Placental pericyte (primary cell): ENCODE measurements around a stretch of chr6.

DNA sequence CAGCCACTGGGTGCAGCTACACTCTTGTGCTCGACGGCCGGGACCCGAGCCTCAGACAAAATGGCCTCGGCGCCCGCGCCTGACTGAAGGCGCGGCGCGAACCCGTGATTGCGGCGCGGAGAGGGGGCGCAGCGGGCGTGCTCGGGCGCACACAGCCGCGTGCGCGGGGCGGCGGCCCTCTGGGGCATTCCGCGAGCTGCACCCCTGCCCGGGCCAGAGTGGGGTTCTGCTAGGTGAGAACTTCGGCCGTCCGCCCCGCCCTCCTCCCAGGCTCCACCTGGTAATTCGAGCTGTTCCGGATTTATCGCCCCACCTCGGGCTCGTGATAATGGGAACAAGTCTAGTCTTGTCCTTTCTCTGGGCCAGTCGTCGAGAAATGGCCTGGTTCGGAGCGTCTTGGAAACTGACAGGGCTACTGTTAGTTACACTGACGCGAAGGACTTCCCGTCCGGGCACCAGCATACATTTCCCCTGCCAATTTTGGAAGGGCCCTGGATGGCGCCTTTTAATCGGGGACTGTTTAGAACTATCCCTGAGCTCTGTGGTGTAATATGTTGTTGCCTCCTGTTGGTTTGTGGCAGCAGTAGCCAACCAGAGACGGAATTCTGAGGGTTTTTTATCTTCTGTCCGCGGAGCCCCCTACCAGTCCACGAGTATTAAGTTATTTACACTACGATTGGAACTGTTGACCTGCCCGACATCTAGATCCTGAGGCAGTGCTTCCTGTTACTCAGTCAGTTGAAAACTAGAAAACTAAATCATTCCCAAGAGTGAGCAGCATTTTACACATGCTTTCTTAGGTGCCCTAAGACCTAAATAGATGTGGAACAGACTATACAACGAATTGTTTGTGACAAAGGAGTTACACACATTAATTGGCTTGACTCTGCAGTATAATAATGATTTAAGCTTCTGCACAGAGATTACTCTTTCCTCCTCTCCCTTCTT, 1.4 kb downstream of the PTP4A1 start:
- CAGE, long polyA plus RNA = no peak

- CAGE, long polyA plus RNA = no peak
These were observed 2.7 kb downstream of the PTP4A1 start for GRCh38 chr6:63574825-63575446.

DNA sequence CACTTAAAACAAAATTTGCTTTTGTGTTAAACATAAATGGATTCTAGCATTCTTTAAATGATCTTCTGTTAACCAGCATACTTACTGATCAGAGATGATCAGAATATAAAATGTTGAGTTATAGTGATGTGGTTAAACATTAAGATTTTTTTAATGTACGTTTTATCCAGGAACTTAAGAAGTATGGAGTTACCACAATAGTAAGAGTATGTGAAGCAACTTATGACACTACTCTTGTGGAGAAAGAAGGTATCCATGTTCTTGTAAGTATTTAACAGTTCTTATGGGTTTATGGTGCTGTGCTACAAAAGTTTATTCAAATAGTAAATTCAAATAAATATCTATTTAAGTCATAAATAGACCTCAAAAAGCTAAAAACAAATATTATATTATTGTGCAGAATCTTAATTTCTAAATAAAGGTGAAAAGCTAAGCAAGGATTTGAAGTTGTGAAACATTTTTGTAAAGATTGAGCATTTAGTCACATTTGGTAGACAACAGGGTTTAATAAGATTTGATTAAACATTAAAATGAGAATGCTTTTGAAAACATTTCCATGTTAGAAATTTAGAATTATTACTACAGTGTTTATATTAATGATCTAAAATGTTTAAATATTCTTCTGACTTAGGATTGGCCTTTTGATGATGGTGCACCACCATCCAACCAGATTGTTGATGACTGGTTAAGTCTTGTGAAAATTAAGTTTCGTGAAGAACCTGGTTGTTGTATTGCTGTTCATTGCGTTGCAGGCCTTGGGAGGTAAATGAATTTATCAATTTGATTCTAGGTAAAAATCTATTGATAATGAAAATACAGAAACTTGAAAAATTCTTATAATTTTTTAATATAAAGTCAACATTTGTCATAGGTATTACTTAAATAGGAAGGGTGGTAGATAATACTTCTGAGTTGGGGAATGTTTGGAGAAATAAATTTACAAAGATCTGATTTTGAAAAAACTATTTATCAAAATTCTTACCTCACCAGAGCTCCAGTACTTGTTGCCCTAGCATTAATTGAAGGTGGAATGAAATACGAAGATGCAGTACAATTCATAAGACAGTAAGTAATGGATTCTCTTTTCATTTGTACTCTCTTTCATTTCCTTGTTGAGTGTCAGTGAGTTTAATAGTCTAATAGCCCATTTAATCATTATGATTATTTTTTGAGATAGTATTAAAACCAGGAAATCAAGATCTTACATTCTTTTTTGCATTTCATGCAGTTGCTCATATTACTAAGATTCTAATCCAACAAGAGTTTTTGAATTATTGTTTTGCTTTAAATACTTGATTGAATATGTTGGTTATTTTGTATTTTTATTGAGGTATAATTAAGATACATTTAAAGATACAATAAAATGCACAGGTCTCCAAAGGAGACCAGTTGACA, 6.5 kb downstream of the PTP4A1 start:
- CAGE, long polyA plus RNA = no peak

DNA sequence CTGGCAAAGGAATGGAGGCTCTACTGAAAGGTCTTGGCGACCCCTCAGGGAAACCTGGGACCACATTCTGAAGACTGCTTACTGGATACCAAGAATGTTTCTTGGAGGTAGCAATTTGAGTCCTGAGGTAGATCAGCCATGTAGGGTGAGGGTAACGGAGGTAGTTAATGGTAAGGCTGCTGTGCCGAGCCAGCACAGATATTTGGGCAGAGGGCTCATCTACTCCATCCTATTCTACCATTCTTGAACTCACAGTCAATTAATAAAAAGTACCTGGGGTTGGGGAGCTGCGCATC, 400 bp upstream of the PHF3 start:
- CAGE, long polyA plus RNA = no peak

GRCh38 chr6:66329133-66329332, 622.0 kb upstream of the EYS start:
- CAGE, long polyA plus RNA = no peak

- CAGE, long polyA plus RNA = no peak
These were observed 755.8 kb upstream of the ADGRB3 start for GRCh38 chr6:67878911-67880029.

DNA sequence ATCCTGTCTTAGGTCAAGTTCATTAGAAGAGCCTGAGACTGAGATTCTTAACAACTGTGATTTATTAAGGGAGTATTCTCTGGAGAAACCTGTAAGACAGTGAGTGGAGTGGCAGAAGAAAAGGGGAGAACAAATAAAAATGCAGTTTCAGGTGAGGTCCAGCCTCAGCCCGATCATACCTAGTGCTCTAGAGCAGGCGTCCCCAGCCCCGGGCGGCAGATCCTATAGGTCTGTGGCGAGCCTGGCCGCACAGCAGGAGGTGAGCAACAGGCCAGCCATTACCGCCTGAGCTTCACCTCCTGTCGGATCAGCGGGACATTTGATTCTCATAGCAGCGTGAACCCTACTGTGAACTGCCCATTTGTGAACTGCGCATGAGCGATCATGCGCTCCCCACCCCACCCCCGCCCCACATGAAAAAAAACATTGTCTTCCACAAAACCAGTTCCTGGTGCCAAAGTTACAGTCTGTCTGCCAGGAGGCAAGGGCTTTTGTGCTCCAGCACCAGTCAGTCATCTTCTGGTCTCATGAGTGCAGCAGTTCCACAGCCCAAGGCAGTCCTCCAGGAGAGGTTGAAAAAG, 59.1 kb upstream of the ADGRB3 start:
- CAGE, long polyA plus RNA = no peak

- CAGE, long polyA plus RNA = no peak
These were observed 164.5 kb downstream of the ADGRB3 start for GRCh38 chr6:68799574-68799990.

GRCh38 chr6:69233157-69233619, 563.6 kb downstream of the LMBRD1 start:
- CAGE, long polyA plus RNA = no peak

DNA sequence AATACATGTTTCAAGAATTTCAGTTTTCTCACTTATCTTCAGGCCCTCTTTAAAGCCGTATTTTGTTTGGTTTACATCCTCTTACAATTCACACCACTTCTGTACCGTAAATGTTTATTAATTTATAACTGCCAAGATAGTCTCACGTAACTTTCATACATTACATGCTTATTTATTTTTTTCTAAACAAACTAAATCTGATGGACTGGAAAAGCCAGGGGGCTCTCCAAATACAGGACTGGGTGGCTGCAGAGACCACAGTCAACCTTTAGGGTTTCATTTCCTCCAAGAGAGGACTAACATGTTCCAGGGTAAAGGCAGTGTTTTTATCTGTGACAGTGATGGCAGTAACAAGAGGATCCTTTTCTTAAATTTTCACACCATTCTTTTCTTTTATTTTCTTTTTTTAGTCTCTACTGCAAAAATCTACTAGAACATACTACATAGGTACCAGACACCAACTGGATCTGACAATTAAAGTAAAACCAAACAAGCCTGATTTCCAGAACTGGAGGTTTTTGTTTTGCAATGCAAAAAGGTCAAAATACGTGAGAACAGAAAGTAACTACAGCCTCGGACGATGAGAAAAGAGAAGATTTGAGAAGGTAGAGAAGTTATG, 1.3 kb downstream of the LMBRD1 start:
- CAGE, long polyA plus RNA = no peak

DNA sequence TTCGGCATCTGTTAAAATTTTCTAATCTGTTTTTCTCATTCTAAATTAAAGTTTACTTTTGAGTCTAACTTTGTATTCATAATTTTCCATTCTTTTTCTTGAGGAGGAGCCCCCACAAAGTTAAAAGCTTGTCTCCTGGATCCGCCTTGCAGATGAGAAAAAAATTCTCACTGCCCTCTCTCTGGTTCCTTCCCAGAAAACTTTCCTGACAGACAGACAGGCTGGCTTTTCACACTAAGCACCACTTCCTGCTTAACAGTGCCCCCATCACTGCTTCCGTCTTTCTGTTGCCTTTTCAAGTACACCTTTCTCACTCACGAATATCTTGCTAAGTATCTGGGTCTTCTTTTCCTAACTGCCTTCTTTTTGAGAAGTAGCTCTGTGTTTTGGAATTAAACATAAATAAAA, 19.7 kb upstream of the LMBRD1 start:
- CAGE, long polyA plus RNA = no peak

DNA sequence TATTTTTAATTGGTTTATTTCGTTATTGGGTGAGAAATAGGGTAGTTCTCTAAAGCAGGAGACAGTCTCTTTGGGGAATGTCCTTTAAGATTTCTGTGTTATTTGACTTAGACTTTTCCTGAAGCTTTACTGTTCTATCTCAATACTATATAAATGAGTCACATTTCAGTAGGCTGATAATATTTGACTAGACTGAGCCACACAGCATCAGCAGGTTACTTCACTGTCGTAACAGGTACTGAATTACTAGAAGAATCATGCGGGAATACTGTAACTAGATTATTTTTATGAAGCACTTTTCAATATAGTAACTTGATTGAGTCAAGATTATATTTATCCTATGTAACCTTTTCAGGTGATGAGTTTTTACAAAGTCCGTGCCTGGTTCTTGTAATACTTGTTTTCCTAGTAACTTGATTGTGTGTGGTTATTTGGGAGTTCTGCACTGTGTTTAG, 1.5 kb downstream of the SMAP1 start:
- CAGE, long polyA plus RNA = no peak

DNA sequence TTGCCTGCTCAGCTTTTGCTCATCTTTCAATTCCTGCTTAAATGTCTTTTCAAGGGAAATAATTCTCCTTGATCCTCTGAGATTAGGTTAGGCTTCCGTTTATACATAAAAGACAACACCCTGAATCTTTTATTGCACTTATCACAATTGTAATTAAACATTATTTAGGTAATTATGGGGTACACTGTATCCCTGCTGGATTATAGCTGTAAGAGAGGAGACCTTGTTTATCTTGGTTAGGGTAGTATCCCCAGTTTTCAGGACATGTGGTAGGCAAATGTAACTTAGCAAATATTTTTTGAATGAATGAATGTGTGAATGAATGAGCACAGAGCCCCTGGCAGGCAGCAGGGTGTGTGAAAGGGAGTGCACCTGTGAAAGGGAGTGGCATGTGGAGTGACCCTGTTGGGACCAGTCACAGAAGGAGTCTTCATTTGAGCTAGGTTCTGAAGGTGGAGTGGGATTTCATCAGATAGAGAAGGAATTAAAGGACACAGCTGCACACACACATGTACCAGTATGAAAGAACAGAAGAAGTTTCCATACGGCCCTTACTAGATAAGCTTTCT, 4.8 kb downstream of the SMAP1 start:
- CAGE, long polyA plus RNA = no peak

GRCh38 chr6:70864376-70864768, 92.5 kb downstream of the B3GAT2 start:
- CAGE, long polyA plus RNA = no peak

DNA sequence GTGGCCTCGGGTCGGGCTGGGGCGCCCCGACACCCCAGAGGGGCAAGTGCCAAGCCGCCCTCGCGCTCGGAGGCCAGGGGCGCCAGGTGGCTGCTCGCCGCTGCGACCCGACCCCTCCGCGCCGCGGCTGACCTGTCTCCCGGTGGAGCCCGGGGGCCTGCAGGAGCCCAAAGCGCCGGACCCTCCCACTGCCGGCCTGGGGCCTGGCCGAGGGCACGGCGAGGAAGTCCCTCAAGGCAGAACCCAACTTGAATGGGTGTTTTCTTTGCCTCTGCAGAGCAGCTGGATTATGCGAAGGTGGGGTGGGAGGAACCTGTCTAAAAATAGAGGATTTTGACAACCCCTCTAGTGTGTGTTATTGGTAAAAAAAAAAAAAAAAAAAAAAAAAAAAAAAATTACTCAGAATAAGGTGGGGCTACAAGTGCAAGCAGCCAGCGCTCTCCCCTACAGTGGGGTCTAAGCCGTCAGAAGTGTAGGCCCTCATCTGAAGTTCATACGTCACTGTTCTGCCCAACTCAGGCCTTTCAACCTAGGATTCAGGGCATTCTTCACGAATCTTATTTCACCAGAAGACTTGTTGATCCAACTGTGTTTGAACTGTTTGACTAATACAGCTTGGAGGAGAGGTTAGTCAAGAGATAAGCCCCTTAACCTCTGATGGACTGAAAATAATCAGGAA, 714 bp downstream of the OGFRL1 start:
- CAGE, long polyA plus RNA = no peak

DNA sequence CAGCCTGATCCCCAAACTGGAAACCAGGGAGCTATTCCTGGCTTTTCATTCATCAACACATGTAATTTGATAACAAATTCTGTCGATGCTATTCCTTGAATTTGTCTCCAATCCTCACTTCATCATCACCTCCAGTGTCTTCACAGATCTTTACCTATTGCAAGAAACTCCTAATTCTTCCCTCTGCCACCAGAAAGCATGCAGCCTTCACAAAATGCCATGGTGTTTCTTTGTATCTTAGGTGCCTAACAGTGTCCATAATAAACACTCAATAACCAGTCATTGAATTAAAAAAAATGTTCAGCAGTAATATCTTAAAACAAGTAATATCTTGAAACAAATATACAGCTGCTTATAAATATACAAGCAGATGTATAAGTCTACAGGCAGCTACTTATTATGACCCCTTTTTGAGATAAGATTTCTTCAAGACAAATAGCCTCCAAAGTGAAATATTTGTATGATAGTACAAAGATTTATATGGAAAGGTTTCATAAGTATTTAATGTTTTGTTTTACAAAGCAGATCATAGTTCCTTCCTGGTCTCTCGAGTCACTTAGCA, 23.8 kb downstream of the OGFRL1 start:
- CAGE, long polyA plus RNA = no peak

DNA sequence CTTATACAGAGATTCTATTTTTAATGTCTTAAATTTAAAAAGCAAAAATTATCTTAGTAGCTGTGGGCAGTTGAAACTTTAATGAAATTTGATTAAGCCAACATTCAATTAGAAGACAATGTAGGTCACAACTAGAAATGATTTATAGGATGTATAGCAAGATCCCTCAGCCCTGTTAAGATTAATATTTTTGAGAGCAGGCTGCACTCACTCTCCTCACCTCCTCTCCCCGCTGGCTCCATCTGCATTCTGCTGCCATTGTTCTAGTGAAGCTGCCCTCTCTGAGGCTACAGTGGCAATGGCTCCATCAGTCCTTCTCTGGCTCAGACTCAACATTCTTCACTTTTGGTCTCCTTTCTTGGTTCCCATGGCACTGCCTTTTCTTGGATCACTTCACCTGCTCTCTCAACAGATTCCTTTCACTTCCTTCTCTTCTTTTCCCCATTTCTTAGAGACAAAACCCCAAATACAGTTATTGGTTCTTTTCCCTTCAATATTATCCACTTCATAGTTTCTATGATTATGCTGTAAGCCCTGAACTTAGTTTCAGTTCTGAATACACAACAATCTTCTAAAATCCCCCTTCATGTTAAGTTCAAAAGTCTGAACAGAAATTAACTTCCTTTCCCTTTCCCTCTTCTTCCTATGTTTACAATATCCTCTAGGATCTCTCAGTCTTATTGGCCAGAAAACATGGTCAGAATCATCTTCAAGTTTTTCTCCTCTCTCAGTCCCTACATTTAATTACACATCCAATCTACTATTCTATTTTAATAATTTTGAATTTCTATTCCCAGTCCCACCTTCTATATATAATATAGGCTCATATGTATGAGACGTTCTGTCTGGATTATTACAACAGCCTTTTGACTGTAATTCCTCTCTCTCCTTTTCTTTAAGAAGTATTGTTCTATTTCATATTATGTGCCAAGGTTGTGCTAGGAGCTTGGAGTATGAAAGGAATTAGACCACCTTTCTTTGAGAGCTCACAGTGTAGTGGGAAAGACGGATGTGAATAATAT, 57.7 kb downstream of the OGFRL1 start:
- CAGE, long polyA plus RNA = no peak

GRCh38 chr6:71406063-71407363, 117.9 kb downstream of the OGFRL1 start:
- CAGE, long polyA plus RNA = no peak

DNA sequence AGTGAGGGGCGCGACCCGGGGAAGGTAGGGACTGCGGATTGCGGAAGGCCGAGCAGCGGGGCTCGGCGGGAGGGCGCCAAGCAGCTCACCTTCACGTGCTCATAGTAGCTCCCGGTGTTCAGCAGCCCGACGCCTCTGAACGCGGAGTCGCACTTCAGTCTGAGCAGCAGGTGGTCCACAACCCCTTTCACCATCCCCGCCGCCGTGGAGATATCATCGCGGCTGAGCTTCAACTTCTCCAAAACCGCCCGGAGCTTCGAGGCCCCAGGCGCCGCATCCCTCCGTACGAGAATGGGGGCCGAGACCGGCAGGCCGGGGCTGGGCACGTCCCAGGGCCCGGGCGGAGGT, 687 bp downstream of the CGAS start:
- CAGE, long polyA plus RNA = no peak

GRCh38 chr6:73518735-73519467, 1.9 kb downstream of the EEF1A1 start:
- CAGE, long polyA plus RNA = no peak